SJSA1 (cell line): ENCODE measurements around a stretch of chr1.

DNA sequence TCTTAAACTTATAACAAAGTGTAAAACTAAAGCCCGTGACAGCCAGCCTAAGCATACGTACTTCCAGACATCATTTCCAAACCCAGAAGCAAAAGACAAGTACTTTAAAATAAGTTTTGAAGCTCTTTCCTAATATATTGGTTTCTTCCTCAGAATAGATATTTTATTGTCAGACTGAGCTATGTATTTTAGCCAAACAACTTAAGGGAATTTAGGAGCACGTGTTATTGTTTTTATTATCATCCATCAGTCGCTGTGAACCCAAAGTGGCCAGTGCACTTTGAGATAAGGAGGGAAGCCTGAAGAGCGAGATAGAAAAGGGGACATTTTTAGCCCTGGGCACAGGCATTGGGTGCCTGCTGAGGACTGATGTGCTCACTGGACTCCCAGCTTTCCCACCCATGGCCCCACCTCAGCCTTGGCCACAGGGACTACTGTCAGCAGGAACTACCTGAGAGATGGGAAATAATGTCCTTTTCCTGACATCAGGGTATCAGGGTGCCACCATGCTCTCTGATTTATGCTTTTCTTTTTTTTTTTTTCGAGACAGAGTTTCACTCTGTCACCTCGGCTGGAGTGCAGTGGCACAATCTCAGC, 3.1 kb downstream of the FBLIM1 start:
- RAMPAGE, long total RNA: no peak

DNA sequence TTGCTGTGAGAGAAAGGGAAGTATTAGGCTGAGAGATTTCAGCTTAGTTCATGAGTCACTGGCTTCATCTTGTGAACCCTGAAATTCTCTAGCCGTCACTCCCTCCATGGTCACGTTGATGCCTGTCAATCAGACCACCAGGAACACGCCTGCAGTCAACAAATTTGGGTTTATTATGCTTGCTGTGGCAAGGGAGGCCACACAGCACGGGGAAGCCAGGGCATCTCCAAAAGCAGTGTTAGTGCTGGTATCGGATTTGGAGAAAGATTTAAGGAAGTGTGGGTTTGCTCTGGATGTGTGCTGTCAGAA, 18.7 kb downstream of the UQCRHL start:
- RAMPAGE, long total RNA: no peak

- RAMPAGE, long total RNA: no peak
These were observed 12.4 kb downstream of the UQCRHL start for GRCh38 chr1:15795046-15795435.

GRCh38 chr1:15833796-15834218, 13.7 kb upstream of the SPEN start:
- RAMPAGE, long total RNA: no peak

- RAMPAGE, long total RNA: no peak
These were observed 39.9 kb downstream of the ZBTB17 start for GRCh38 chr1:15935859-15936617.

DNA sequence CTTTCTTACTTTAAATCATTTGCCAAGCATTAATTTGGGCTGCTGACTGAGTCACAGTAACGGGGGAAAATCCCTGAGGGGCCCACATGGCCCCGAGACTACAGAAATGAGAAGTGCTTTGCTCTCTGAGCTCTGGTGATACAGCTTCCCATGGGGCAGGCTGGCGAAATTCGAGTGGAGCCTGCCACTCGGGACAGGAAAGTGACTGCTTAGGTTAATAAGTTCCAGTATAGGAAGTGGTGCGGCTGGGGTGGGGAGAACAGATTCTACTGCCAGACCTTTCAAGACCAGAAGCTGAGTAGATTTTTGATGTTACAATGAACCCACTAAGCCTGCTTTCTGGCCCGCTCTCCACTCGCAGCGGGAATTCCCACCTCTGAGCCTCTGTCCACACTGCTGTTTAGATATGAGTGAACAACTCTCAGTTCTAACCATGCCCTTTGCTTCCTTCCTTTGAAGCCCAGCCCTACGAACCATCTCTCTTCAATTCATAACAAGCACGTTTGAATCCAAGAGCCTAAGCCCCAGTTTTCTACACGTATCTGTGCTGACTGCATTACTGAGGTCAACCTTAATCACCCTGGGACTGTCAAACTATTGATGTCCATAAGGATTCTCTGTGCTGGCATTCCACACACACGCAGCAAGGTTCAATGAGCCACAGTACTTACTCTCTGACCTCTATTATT, 9.7 kb downstream of the ZBTB17 start:
- RAMPAGE, long total RNA: no peak

DNA sequence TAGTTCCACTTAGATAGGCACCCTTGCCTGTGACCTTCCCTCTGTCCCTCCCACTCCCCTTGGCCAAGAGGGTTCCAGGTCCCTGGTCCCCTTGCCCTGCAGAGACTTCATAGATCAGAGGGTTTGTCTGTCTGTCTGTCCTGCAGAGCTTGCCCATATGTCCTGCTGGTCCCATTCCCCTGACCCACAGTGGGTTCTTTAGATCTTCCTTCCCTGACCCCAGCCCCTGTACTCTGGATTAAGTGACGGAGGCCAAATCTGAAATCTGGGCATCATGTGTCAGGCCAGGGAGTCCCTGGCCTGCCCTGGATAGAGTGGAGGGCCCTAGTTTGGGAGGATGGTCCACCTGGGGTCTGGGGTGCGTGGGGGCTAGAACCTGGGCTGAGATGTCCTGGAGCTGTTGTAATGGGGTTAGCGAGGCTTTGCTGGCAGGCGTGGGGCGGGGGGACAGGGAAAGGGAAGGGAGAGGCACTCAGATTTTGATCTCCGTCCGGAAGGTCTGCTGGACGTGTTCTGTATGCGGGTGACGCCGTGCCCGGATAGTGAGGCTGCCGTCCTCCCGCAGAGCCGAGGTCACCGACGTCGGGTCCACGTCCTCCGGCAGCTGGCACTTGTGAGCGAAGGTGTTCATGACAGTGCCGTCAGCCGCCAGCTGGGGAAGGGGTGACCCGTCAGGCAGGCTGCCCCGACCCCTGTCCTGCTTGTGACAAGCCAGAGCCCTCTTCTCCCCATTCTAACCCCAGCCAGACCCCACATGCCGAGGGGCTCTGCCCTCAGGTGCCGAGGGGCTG, 2.5 kb downstream of the HSPB7 start:
- RAMPAGE, long total RNA: no peak

DNA sequence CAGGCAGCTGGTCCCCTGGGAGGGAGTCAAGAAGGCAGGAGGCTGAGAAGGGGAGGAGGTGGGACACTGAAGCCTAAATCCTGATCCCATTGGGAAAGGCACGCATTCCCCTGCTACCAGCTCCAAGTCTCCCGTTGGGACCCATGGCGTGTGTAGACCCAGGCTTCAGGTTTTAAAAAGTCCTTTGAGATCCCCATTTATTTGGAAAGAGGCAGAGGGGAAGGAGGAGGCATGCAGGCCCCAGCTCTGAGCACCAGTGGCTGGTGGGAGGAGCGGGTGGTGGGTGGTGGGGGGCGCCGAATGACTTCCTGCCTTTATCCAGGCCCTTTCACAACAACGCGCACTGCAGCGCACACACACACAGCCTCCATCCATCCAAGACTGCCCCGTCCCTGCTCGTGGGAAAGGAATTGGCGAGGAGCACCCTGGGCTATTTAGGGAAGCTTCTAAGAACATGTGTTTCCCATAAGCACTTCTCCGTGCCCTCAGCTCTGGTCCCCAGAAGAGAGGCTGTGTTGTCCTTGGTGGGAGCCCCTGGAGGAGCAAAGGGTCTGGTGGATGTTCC, 28.3 kb downstream of the EPHA2 start:
- RAMPAGE, long total RNA: no peak

DNA sequence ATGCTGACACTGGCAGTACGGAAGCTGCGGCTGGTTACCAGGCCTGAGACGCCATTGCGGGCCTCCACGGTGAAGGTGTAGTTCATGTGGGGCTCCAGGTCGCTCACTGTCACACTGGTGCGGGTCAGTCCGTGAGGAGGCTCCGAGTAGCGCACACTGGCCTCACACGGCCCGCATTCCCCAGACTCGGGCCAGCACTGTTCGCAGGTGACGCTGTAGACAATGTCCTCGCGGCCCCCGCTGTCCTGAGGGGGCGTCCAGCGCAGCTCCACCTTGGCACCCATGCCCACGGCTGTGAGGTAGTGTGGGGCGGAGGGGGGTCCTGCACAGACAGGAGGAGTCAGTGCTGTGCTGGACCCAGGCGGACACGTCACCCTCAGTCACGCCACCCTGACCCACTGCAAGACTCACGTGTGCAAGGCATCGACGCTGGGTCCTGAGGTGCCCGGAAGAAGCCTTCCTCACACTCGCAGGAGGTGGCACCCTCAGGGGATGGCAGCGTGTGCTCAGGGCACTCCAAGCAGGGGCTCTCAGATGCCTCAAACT, 17.9 kb downstream of the EPHA2 start:
- RAMPAGE, long total RNA: no peak

DNA sequence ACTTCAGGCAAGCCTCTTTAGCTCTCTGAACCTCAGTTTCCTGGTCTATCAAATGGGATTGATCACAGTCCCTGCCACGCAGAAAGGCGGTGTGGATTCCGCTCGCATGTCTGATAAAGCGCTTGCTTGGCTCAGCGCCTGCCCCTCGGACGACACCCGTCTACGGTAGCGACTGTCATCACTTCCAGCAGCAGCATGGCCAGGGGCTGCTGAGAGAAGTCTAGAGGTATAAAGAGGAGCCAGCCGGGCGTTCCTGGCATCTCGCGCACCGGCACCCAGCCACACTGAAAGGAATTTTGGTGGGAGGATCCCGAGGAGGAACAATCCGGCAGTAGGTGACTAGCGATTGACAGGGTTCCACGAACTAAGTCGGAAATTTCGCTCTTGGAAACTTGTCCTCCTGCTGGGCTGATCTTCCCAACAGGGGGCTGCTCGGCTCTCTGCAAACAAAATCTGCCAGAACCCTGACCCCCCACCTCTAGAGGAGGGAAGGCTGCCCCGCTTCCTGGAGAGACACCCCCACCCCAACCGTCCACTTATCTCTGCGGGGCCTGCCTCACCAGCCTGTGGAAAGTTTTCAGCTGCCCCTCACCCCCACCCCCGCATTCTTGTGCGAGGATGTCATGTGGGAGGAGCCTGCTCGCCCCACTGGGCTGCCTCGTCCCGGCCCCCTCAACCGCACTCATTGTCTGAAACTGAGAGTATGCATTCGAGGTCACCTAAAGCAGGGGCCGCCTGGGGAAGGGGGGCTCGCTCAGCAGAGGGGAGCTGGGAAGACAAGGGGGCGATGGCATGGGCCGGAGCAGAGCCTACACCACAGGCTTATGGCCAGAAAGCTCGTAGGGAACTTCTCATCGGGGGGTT, 9.8 kb downstream of the EPHA2 start:
- RAMPAGE, long total RNA: no peak

- RAMPAGE, long total RNA: no peak
These were observed 9.6 kb upstream of the EPHA2 start for GRCh38 chr1:16165481-16165842.

GRCh38 chr1:16175541-16176408, 19.9 kb upstream of the EPHA2 start:
- RAMPAGE, long total RNA: no peak

- RAMPAGE, long total RNA: no peak
These were observed 23.3 kb upstream of the EPHA2 start for GRCh38 chr1:16179101-16179709.

- RAMPAGE, long total RNA: no peak
These were observed 8.6 kb downstream of the CPLANE2 start for GRCh38 chr1:16228252-16228912.

- RAMPAGE, long total RNA: no peak
These were observed 989 bp downstream of the CPLANE2 start for GRCh38 chr1:16235945-16236443.

- RAMPAGE, long total RNA: no peak
These were observed 17.4 kb downstream of the FBXO42 start for GRCh38 chr1:16334747-16335351.

DNA sequence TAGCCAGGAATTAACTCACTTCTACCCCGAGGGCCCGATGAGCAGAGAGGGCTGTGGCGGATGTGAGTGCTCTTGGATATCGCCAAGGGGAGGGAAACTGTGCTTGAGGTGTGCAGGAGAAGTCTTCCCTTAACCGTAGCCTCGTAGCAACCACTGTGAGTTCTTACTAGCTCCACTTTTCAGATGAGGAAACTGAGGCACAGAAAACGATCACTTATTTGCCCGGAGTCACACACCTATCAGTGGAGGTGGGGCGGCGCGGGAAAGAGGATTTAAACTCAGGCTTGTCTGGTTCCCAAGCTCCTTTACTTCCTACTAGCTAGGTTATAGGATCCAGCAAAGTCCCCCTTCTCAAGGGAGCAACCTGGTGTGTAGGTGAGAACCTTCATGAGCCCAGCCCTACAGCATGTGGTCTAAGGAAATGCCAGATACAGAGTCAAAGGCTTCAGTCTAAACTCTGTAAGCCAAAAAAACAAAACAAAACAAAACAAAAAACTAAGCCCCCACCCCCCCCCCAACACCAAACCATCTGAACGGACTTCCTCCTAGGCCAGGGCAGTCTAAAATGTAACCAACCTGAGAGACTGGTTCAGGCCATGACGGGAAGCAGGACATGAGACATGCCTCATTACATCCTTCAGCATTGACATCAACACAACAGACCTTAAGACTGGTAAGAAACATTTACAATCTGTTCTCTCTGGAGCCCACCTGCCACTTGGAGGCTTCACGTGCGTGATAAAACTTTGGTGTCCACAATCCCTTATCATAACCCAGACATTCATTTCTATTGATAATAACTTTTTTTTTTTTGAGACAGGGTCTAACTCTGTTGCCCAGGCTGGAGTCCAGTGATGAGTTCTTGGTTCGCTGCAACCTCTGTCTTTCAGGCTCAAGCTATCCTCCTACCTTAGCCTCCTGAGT, 733 bp upstream of the FBXO42 start:
- RAMPAGE, long total RNA: no peak

DNA sequence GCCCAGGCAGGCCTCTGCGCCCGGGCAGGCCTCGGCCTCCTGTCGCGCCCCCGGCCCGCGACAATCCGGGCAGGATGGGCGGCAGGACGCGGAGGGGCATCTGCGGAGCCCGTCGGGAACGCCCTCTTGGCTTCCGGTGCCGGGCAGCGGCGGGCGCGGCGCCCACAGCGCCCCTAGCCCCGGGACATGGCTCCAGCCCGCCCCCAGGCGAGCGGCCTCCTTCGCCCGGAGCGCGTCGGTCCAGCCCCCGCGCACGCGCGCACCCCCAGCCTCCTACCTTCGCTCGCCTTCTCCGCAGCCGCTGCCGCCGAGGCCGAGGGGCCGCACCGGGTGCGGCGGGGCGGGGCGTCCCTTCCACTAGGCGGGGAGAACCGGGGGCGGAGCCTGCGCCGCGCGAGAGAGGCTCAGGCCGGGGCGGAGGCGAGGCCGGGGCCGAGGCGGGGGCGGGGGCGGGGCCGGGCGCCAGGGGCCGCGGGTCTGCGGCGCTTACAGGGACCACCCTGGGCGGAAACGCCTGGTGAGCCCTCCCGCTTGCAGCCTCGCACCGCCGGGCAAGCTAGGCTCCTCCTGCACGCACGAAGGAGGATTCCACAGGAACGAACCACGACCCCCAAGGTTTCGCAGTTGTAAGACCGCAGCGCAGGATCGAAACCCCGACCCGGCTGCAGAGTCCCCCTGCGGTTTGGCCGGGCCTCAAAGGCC, 58.6 kb downstream of the NECAP2 start:
- RAMPAGE, long total RNA: no peak

GRCh38 chr1:16612906-16613819, 172.6 kb downstream of the NECAP2 start:
- RAMPAGE, long total RNA: no peak

GRCh38 chr1:16642345-16642703, 201.8 kb downstream of the NECAP2 start:
- RAMPAGE, long total RNA: no peak